ENCODE data around the genes NBPF4, PRPF38B, AKNAD1 and WDR47.

- RRBS, 2 experiments = no CpG with 5 or more reads among the region's 4 CpGs
Measured at GRCh38 chr1:107689748-107690284, 275.2 kb downstream of the VAV3 start.

GRCh38 chr1:107965337-107966047, 512 bp upstream of the VAV3 start:
- RRBS, 2 experiments = under 1% methylated on average over 4 to 7 of the region's 39 CpGs

GRCh38 chr1:108243901-108244283, at the start of gene NBPF4:
Gene NBPF4, minus strand, starts transcription at chr1:108244076.
- RRBS, 2 experiments = no CpG with 5 or more reads among the region's 6 CpGs

GRCh38 chr1:108692276-108693238, at the start of gene PRPF38B:
Gene PRPF38B, plus strand, starts transcription at chr1:108692310.
- RRBS, 2 experiments = under 1 to 2% methylated on average over 11 of the region's 66 CpGs

DNA sequence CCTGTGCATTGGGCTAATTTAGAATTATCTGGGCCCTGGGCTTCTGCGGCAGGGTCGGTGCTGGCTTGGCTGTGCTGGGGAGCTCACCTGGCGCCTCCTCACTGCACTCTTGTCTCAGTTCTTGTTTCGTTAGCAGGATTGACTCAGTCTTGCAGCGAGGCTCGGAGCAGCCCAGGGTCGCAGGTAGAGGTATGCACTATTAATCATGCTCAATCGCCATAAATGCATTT, 1.3 kb downstream of the PRPF38B start:
- RRBS, 2 experiments = no CpG with 5 or more reads among the region's 8 CpGs

GRCh38 chr1:108695942-108696556, 3.9 kb downstream of the PRPF38B start:
- RRBS, 2 experiments = no CpG with 5 or more reads among the region's 6 CpGs

GRCh38 chr1:108856960-108857377, at the start of gene AKNAD1:
Gene AKNAD1, minus strand, starts transcription at chr1:108857094.
- RRBS, 2 experiments = no CpG with 5 or more reads among the region's 1 CpG

DNA sequence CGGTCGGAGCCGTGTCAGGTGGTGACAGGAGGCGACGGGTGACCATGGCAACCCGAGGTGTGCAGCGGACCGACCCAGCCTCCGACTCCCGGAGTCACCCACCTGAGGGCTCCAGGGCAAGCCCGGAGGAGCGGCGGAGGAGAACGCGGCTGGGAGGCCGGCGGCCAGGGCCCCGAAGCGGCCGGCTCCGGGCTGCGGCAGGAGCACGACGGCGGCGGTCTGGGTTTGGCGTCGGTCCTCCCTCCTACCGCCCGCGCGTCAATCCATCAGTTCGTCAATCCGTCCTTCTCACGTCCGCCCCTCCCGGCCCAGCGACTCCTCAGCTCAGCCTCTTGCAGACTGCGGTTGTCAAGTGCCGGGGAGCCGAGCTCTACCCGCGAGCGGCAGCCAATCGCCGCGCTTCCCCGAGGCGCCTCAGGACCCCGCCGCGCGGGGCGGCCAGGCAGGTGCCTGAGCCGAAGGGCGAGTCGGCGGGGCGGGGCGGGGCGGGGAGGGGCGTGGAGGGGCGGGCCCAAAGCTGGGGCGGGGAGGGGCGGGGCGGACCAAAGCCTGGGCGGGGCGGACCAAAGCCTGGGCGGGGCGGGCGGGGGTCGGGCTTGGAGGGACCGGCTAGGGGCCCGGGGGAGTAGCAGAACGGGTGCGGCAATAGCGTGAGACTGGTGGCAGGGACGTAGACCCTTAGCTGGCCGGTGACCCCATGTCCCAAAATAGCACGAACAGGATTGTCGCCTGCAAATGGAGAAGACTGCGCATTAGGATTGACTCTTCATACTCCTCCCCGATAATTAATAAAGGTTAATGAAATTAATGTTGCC, at the start of gene WDR47:
TSS of gene WDR47 (minus strand) at position 343 of the 815 bp plus-strand sequence.
- RRBS, 2 experiments = 2% methylated on average over 23 of the region's 83 CpGs

- RRBS, 2 experiments = no CpG with 5 or more reads among the region's 7 CpGs
Measured at GRCh38 chr1:109136650-109137141, 22.8 kb downstream of the ELAPOR1 start.

DNA sequence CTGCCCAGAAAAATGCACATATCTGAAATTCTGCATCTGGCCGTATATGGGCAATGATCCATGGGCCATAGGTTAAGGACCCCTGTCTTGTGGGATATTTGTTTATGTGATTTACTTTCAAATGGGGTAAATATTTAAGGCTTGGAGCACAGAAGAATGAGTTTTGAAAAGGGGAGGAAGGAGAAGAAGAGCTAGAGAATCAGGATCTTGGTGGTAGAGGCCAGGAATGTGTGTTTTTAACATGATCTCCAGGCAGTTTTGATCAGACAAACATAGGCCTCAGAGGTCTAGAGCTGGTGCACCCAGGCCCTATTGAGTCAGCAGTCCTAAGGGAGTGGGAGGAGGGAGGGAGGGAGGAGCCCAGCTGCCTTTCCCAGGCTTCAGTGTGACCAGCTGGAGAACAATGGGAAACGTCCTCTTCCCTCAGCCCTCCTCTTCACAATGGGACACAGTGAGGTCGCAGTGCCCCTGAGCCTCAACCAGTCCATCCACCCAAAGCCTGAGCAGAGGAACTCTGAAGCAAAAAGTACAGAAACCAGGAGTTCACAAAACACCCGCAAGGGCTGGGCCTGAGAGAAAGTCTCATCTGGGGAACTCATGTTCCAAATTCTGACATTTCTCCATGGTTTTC, 37.2 kb downstream of the ELAPOR1 start:
- RRBS, 2 experiments = no CpG with 5 or more reads among the region's 4 CpGs

- RRBS, 2 experiments = no CpG with 5 or more reads among the region's 1 CpG
Measured at GRCh38 chr1:109152225-109152673, 38.3 kb downstream of the ELAPOR1 start.

GRCh38 chr1:109250652-109251213, 1.4 kb downstream of the CELSR2 start:
- RRBS, 2 experiments = 95 to 96% methylated on average over 2 of the region's 24 CpGs

- RRBS, 2 experiments = no CpG with 5 or more reads among the region's 14 CpGs
Measured at GRCh38 chr1:109263626-109264042, 14.3 kb downstream of the CELSR2 start.

DNA sequence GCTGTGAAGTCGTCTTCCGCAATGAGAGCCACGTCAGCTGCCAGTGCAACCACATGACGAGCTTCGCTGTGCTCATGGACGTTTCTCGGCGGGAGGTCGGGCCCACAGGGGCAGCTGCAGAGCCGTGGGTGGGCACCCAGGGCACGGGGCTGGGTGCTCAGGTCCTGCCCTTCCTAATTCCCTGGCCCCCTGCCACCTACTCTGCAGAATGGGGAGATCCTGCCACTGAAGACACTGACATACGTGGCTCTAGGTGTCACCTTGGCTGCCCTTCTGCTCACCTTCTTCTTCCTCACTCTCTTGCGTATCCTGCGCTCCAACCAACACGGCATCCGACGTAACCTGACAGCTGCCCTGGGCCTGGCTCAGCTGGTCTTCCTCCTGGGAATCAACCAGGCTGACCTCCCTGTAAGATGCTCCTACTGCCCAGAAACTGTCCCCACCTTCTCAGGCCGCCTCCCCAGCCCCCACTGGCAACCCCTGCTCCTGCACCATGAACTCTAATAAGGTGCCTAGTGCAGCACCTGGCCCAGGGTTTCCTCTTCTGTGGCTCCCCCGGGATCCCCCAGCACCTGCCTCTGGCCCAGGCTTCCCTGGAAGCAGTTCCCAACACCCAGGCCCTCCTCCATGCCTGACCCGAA, 13.1 kb downstream of the PSRC1 start:
- RRBS, 2 experiments = 91% methylated on average over 2 of the region's 20 CpGs; no CpG with 5 or more reads in 1 of the 2 experiments

DNA sequence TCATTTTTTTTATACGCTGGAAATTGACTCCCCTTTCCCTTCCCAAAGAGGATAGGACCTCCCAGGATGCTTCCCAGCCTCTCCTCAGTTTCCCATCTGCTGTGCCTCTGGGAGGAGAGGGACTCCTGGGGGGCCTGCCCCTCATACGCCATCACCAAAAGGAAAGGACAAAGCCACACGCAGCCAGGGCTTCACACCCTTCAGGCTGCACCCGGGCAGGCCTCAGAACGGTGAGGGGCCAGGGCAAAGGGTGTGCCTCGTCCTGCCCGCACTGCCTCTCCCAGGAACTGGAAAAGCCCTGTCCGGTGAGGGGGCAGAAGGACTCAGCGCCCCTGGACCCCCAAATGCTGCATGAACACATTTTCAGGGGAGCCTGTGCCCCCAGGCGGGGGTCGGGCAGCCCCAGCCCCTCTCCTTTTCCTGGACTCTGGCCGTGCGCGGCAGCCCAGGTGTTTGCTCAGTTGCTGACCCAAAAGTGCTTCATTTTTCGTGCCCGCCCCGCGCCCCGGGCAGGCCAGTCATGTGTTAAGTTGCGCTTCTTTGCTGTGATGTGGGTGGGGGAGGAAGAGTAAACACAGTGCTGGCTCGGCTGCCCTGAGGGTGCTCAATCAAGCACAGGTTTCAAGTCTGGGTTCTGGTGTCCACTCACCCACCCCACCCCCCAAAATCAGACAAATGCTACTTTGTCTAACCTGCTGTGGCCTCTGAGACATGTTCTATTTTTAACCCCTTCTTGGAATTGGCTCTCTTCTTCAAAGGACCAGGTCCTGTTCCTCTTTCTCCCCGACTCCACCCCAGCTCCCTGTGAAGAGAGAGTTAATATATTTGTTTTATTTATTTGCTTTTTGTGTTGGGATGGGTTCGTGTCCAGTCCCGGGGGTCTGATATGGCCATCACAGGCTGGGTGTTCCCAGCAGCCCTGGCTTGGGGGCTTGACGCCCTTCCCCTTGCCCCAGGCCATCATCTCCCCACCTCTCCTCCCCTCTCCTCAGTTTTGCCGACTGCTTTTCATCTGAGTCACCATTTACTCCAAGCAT, 8.3 kb downstream of the PSRC1 start:
- RRBS, 2 experiments = 1 to 4% methylated on average over 3 of the region's 26 CpGs

DNA sequence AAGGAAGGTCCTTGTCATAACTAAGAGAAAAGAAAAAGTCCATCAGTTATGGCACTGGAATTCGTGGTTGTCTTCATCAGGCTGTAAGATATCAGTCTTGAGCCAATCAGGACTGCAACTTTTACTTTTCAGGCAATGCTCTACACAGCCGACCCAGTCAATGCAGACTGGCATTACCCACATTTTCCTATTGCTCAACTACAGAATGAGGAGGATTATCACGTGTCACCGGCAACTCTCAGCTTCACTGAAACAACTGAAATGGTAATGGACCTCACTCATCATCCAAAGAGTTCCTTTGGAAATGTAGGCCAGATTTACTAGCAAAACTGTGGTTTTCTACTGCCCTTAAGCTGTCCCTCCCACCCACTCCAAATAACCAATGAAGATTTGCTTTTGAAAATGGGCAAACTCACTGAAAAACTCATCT, 26.2 kb downstream of the SORT1 start:
- RRBS, 2 experiments = no CpG with 5 or more reads among the region's 4 CpGs

DNA sequence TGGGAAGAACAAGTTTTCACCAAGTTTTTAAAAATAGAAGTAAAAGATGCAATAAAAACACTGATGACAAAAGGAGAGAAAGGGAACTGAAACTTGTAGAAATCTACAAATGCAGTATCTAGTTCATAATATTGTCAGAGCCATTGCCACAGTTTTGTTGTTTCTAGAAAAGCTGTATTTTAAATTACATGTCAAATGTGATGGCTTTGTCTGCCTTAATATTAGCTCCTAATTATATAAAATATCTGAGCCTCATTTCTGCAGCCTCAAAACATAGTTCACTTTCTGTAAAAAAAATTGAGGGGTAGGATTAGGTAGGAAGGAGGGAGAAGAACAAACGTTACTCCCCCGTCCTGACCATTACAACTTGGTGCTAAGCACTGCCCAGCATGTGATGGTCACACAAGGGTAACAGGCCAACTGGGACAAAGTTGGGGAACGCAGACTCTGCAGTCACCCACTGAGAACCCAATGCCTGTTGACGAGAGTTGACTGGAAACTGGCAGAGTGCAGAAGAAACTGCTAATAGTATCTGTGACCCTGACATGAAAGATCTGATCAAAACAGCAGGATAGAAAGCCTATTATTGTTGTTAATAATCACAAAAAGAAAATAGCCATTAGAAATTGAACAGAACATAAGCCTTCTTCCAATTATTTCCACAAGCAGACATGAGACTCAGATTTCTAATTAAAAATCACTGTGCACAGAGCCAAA, 5.7 kb downstream of the SORT1 start:
- RRBS, 2 experiments = no CpG with 5 or more reads among the region's 4 CpGs

DNA sequence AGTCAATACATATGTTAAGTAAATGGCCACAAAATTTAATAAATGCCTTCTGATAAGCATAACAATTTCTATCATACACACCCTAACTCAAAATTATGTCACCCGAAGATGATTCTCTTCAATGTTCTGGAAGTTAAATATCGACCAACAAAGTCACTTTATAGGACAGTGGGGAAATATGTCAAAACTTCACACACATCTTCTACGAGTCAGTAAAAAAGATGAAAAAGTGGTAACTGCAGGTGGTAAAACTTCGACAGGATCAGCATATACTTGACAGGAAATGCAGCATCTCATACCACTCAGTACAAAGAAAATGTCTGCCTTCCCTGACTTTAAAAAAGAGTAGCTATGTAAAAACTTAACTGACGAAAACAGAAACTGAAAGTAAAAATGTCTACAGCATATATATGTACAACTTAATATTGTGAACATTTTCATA, 982 bp downstream of the PSMA5 start:
- RRBS, 2 experiments = no CpG with 5 or more reads among the region's 5 CpGs

- RRBS, 2 experiments = 0% methylated on average over 2 of the region's 13 CpGs; no CpG with 5 or more reads in 1 of the 2 experiments
Measured at GRCh38 chr1:109466100-109466376, 308 bp upstream of the SYPL2 start.

Measured in bronchial epithelial cell (primary cell).